Fibroblast of the aortic adventitia (primary cell): Measurements from ENCODE around the gene SPDYE11.

DNA sequence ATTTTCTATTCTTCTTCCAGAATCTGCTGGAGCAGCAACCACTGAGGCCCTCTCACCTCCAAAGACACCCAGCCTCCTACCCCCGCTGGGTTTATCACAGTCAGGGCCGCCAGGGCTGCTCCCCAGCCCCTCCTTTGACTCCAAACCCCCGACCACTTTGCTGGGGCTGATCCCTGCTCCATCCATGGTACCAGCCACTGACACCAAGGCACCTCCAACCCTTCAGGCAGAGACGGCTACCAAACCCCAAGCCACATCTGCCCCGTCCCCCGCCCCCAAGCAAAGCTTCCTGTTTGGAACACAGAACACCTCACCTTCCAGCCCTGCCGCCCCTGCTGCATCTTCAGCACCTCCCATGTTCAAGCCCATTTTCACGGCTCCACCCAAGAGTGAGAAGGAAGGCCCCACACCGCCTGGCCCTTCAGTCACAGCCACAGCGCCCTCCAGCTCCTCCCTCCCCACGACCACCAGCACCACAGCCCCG is 17.0 kb downstream of the POM121 start:
- CAGE, long polyA plus RNA: no peak

- CAGE, long polyA plus RNA: no peak
Observed at GRCh38 chr7:73057826-73058188, at the start of gene SPDYE11. TSS of gene SPDYE11 (minus strand) at chr7:73057911.

- CAGE, long polyA plus RNA: no peak
Observed at GRCh38 chr7:73399175-73399803, 34.3 kb upstream of the FZD9 start.

DNA sequence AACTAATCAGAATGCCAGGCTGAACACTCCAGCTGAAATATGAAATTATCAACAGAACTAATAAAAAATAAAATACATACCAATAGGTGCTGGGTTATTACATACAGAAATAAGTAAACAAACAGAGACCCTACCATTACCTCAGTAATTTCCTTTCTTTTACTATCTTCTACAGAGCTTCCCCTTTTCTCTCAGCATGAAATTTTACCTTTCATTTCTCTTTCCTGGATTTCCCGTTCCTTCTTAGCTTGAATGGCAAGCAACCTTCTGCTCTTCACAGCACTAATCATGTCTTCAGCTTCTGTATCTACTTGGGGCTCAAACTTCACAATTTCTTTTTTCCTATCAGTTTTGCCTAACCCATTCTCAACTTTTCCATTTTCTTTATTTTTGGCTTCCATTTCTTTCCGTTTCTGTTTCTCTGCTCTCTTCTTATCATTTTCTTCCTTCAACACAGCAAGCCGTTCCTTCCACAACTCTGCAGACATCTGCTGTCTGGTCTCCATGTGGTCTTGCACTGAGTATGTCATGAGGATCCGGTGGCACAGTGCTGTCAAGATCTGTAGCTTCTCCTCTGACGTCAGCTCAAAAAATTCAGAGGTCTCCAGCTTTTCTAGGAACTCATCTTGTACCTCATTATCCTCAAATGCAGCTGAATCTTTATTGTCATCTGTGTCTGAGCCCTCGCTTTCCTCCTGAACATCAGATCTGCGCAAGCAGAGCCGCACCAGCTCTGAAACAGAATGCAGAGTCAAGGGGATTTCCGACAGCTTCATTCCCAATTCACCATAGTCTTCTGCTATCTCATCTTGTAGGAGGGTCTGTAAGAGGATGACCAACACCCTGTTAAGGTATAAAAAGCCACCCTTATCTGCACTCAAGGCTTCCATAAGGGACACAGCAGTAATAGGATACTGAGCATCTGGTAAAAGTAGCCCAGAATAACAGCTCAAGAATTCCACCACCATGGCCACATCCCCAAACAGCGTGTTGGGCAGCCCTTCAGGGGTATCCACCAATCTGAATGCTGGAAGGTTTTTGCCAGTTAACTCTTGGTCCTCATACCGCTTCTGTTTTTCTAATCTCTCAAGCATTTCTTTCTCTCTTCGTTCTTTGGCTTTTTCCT is 43.4 kb downstream of the FZD9 start:
- CAGE, long polyA plus RNA: no peak

DNA sequence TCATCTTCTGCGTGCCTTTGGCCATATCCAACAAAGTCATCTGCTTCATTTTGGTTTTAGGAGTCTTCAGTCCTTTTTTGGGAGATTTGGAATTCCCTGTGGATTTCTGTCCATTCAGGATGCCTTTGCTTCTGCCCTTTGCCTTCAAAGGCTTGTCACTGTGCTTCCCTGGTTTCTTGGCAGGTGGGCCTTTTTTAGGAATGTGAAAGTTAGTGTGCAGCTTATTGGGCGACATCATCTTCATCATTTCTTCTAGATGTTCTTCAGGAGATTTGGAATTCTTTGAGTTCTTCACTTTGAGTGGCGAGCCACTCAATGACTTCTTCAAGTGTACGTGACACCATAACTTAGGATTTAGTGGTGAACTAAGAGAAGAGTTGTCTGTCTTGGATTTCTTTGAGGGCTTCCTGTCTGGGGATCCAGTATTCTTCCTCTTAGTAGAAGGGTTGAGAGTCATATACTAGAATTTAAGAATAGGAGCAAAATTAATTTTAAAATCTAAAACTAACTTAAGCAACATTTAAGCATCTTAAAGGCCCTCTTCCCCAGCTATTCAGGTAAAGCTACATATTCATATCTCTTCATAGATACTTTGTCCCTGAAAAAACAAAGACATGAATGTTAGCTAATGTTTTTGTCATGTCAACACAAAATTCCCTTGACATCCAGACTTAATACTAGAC is 43.8 kb downstream of the BAZ1B start:
- CAGE, long polyA plus RNA: no peak

DNA sequence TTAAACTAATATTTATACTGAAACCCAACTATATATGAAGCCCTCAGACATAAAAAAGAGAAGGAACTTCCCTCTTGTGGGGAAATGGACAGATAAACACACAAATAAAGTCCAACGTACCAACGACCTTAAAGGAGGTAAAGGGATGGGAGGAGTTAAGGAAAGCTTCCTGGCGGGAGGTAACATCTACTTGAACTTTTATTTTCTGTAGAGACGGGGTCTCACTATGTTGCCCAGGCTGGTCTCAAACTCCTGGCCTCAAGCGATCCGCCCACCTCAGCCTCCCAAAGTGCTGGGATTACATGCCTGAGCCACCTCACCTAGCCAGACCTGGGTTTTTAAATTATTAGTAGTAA is 1.4 kb downstream of the BCL7B start:
- CAGE, long polyA plus RNA: no peak

- CAGE, long polyA plus RNA: no peak
Observed at GRCh38 chr7:73682235-73682724, 973 bp downstream of the DNAJC30 start.

GRCh38 chr7:73871274-73871830 is 10.4 kb downstream of the TMEM270 start:
- CAGE, long polyA plus RNA: no peak

DNA sequence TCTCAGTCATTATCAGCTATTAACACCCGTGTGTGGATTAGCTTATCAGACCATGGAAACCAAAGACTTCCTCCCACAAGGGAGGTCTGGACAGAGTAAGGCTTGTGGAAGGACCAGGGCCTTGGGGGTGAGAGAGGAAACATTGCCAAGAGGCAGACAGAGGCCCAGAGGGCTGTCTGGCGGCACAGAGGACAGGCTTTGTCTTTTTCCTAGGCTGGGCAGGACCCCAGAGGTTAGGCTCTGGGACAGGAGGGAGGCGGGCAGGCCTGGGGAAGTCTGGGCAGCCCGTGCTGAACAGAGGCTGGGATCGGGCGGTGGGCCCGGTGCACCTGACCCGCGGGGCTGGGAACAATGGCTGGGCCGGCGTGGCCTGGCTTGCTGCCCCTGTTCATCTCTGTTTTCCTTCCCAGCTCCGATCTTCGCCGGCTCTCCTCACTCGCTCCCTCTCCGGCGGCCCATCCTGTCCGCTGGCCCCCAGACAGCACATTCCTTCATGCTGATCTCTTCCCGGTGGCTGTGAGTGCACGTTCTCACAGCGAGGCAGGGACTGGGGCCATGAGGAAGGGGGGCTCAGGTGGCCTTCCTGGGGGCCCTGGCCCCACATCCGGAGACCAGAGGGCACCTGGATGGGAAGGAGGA is 25.4 kb downstream of the TMEM270 start:
- CAGE, long polyA plus RNA: no peak

- CAGE, long polyA plus RNA: no peak
Observed at GRCh38 chr7:74003421-74003959, 24.5 kb upstream of the ELN start.

DNA sequence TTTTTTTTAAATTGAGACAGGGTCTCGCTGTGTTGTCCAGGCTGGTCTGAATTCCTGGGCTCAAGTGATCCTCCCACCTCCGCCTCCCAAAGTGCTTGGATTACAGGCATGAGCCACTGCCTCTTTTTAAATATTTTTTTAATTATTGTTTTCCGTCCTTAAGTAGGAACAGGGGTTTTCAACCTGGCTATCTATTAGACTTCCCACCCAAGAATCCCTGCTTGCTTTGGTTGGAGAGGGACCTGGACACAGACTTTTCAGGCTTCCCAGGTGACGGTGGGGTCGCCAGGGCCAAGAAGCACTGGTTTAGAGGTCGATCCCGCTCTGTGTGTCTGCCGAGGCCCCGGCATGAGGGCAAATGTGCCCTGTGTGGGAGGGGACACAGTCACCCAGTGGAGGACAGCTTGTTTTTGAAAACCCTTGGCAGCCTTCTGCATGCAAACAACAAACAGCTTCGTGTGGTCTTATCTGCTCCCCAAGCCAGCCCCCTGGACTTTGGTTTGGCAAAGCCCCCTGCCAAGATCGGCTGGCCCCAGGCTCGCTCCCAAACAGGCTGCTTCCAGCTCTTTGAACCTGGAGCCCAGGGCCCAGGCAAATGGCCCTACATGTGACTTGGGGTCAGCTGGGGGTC is 2.7 kb downstream of the ELN start:
- CAGE, long polyA plus RNA: no peak

GRCh38 chr7:74084272-74085360 is 1.0 kb downstream of the LIMK1 start:
- CAGE, long polyA plus RNA: no peak

DNA sequence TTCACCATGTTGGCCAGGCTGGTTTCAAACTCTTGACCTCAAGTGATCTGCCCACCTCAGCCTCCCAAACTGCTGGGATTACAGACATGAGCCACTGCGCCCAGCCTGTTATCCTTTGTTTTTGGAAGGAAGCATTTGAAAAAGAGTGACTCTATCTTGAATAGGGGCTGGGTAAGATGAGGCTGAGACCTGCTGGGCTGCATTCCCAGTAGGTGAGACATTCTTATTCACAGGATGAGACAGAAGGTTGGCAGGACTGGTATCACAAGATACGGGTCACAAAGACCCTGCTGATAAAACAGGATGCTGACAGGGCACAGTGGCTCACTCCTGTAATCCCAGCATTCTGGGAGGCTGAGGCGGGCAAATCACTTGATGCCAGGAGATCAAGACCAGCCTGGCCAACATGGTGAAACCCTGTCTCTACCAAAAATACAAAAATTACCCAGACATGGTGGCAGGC is 40.5 kb upstream of the EIF4H start:
- CAGE, long polyA plus RNA: no peak

- CAGE, long polyA plus RNA: no peak
Observed at GRCh38 chr7:74134104-74134361, 40.1 kb upstream of the EIF4H start.

GRCh38 chr7:74183431-74184185 is 9.5 kb downstream of the EIF4H start:
- CAGE, long polyA plus RNA: no peak

DNA sequence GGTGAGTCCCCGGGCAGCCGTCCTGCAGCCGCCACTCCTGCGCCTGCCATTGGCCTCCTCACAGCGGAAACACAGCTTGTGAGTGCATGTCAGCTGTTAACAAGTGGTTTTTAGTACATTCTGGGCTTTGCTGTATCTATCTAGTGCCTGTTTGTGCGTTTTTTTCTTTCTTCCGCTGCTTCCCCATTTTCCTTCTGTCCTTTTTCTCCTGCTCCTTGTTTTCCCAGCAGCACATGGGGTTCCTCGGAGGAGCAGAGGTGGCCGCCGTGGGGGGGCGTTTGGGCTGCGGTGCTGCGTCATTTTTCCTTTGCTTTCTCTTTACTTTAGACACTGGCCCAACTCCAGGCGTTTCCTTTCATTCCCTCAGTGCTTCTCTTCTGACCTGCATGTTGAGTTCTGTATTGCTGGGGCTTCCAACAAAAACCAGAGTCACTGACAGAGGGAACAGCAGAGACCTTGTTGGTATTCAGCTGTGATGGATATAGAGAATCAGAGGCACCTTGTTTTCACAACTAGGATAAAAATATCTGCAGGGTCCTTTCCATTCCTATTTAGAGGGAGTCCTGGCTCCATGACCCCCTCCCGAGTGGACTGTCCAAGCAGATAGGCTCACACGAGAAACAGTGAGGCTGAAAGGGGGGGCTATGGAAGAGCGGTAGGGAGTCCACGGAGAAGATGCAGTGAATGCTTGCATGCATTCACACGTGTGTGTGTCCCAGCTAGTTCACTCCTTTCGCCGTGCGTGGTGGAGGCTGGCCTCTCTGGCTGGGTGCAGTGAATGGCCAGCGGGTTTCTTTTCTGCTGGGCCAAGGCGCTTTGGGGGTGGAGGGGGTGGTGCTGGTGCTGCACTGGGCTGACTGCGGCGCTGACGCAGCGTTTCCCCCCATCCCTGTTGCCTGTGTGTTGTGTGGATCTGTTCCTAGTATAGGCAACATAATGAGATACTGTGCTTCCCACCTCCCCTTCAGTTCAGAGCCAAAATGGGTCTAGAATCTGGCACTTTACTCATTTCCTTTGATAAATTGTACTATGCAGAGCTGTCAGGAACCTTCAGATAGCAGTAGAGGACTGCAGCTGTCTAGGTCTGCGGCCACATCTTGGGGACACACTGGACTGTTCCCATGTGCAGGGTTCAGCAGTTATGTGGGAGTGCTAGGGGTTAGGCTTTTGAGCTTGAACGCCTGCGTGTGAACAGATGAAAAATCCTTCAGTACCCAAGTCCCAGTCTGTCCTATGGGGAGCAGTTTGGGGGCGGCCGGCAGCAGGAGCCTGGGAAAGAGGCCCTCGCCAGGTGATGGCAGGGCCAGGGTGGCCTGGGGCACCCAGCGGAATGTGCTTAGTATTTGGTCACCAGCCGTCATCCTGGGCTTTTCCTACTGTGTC is 14.0 kb upstream of the LAT2 start:
- CAGE, long polyA plus RNA: no peak

DNA sequence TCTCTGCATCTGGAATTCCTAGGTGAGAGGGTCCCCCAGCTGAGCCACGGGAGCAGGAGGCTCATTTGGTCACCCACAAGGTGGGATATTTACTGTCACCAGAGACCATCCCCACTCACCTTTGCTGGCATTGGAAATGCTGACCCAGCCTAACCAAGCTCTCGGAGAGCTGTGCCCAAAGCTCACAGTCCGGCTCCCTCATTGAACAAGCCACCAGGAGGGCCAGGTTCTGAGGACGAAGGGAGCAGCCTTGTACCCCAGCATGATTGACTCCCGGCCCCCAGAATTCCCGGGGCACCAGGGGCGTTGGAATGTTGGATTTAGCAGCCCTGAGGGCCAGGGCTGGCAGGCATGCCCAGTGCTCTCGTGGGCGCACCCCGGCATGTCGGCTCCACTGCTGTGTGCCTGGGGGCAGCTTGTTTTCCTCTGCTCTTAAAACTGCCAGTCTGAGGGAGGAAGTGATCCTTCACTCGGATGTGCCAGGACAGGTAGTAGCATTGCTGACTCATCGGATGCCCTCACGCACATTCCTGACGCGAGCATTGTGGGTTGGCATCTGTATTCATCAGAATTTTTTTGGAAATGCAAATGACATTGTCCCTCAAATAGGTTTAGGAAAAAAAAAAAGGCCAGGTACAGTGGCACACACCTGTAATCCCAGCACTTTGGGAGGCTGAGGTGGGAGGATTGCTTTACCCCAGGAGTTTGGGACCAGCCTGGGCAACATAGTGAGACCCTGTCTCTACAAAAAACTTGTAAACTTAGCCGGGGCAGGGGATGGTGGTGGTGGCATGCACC is 23.4 kb downstream of the CLIP2 start:
- CAGE, long polyA plus RNA: no peak

DNA sequence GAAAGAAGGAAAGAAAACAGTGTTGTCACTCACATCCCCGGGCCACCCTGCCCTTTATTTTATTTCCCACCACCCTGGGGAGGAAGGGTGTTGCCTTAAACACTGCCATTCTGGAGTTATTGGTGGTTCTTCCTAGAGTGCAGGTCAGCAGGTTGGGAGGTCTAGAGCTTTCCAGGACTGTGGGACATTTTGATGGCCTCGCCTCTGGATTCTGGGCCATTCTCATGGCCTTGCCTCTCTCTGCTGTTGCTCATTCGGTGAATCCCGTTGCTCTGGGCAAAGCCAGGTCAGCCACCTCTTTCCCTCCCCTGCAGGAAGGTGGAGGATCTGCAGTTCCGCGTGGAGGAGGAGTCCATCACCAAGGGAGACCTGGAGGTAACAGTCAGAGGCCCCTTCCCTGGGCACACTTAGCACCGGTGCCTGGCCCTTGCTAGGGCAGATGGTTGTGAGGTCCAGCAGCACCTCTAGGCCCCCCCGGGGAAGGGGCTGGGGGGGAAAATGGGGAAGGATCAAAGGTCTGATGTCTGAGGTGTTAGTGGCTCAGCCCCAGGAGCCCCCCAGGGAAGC is 74.8 kb downstream of the CLIP2 start:
- CAGE, long polyA plus RNA: no peak

DNA sequence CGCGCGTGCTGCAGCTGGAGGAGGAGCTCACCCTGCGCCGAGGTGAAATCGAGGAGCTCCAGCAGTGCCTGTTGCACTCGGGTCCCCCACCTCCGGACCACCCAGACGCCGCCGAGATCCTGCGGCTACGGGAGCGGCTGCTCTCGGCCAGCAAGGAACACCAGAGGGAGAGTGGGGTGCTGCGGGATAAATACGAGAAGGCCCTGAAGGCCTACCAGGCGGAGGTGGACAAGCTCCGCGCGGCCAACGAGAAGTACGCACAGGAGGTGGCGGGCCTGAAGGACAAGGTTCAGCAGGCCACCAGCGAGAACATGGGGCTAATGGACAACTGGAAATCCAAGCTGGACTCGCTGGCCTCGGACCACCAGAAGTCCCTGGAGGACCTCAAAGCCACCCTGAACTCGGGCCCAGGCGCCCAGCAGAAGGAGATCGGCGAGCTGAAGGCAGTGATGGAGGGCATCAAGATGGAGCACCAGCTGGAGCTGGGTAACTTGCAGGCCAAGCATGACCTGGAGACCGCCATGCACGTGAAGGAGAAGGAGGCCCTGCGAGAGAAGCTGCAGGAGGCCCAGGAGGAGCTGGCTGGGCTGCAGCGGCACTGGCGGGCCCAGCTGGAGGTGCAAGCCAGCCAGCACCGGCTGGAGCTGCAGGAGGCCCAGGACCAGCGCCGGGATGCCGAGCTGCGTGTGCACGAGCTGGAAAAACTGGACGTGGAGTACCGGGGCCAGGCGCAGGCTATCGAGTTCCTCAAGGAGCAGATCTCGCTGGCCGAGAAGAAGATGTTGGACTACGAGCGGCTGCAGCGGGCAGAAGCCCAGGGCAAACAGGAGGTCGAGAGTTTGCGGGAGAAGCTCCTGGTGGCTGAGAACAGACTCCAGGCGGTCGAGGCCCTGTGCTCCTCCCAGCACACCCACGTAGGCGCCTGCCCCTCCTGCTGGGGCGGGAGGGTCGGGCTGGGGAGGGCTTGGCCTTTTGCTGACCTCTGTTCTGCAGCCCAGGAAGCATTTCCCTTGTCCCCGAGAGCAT is 77.5 kb upstream of the GTF2IRD1 start:
- CAGE, long polyA plus RNA: no peak

DNA sequence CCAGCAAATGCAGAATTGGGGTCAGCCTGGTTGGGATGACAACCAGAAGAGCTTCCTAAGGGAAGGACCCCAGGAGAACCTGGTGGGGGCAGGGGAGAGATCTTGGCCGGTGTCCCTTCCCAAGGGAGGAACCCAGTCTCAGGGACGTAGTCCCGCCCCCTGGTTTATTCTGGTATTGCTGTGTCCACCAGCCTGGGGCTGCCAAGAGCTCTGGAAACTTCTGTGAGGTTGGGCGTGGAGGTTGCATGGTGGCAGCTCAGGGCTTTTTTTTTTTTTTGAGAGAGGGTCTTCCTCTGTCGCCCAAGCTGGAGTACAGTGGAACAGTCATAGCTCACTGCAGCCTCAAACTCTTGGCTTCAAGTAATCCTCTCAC is 19.4 kb downstream of the GTF2IRD1 start:
- CAGE, long polyA plus RNA: no peak